Measurements from ENCODE around the genes PPP1R9B, MYCBPAP and CACNA1G.

- CAGE, long polyA plus RNA, result no peak
These were observed 2.3 kb downstream of the PPP1R9B start for GRCh38 chr17:50148248-50148427.

- CAGE, long polyA plus RNA, result no peak
- RRBS, result 0% methylated on average over 2 of the region's 20 CpGs
These were observed 2.0 kb downstream of the PPP1R9B start for GRCh38 chr17:50148428-50149010.

DNA sequence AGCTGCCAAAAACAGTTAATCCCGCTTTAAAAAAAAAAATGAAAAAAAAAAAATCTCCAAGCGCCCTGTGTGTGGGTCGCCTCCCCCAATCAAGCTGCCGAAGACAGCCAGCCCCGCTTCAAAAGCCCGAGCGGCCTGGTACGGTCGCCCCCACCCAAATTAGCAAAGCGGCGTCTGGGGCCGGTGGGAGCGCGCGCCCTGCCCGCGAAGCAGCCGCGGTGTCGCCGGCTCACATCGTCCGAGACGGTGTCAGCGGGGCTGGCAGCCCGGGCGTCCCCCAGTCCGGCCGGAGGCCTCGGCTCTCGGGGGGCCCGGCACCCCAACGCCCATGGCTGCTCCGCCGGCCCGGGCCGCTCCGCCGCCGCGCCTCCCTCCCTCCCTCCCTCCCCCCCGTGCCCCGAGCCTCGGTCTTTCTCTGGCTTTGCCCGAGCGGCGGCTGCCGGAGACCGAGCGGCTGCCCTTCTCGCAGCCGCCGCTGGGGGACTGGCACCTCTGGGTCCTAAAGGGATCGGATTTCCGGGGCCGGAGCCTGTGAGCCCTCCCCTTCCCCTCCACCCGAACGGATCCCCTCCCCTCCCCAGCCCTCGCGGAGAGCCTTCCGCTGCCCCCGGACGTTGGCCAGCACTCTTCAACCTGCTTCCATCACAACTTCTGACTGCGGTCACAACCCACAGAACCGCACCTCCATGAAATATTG, at the start of gene PPP1R9B:
Gene PPP1R9B (minus strand): TSS at position 27 of the 697 bp plus-strand sequence.
- CAGE, long polyA plus RNA, result no peak
- RRBS, result 2% methylated on average over 38 of the region's 65 CpGs

DNA sequence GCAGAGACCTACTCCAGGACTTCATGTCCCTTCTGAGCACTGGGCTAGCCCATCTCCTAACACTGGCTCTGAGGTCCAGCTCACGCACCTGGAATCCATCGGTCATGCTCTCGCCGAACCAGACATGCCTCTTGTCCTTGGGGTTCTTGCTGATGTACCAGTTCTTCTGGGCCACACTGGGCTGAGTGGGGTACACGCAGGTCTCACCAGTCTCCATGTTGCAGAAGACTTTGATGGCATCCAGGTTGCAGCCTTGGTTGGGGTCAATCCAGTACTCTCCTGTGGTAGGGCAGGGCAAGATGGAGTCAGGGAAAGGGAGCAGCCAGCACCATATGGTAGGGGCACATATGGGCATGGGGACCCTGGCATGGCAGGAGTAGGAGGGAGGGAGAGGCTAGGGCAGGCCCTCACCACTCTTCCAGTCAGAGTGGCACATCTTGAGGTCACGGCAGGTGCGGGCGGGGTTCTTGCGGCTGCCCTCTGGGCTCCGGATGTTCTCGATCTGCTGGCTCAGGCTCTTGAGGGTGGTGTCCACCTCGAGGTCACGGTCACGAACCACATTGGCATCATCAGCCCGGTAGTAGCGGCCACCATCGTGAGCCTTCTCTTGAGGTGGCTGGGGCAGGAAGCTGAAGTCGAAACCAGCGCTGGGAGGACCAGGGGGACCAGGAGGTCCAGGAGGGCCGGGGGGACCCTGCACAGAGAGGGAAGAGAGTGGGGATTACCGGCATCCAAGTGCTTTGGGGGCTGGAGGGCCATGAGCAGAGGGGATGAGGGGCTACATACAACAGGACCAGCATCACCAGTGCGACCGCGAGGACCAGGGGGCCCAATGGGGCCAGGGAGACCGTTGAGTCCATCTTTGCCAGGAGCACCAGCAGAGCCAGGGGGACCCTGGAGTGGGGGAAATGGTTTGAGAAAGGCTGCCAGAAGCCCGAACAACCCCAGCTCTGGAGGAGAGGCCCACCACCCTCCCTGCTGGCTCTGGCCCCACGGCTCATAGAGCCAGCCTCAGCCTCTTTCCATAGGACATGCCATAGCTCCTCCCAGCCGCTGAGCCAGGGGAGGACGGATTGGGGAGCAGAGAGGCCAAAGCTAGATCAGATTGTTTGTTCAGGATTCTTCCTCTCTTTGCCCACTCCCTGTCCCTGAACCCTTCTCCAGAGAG, 14.8 kb downstream of the COL1A1 start:
- CAGE, long polyA plus RNA, result no peak
- RRBS, result 12% methylated on average over 8 of the region's 29 CpGs

- CAGE, long polyA plus RNA, result no peak
- RRBS, result no CpG with 5 or more reads among the region's 8 CpGs
These were observed 4.0 kb upstream of the COL1A1 start for GRCh38 chr17:50205347-50205922.

GRCh38 chr17:50210775-50211327, 9.4 kb upstream of the COL1A1 start:
- CAGE, long polyA plus RNA, result no peak
- RRBS, result no CpG with 5 or more reads among the region's 10 CpGs

GRCh38 chr17:50263430-50264002, 10.8 kb upstream of the TMEM92 start:
- CAGE, long polyA plus RNA, result no peak
- RRBS, result no CpG with 5 or more reads among the region's 5 CpGs

GRCh38 chr17:50289338-50289676, 15.0 kb downstream of the TMEM92 start:
- CAGE, long polyA plus RNA, result no peak
- RRBS, result no CpG with 5 or more reads among the region's 3 CpGs

DNA sequence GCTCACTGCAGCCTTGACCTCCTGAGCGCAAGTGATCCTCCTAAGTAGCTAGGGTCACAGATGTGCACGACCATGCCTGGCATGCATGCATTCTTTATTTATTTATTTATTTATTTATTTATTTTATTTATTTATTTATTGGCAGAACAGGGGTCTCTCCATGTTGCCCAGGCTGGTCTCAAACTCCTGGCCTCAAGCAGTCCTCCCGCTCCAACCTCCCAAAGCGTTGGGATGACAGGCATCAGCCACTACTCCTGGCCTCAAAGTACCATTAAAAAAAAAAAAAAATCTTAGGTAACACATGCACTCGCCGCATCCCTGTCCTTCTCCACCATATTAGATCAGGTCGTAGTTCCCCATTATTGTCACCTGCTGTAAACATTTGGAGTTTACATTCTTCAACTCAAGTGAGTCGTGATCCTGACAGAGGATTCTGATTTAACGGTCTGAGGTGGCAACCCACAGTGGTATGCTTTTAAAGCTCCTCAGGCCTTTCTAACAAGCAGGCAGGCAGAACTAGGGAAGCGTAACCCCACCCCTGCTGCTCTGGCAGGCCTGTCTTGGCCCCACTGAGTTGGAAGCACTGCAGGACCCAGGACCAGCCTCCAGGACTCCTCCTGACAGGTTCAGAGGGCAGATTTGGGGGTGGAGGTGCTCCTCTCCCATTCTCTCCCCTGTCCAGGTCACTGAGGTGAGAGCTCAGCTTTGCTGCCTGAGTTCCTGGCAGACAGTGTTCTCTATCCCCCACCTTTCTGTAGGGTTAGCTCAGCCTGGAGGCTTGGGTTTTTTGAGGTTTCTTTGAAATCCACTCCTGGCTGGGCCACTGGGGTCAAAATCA, 9.9 kb downstream of the MRPL27 start:
- CAGE, long polyA plus RNA, result no peak
- RRBS, result no CpG with 5 or more reads among the region's 10 CpGs

DNA sequence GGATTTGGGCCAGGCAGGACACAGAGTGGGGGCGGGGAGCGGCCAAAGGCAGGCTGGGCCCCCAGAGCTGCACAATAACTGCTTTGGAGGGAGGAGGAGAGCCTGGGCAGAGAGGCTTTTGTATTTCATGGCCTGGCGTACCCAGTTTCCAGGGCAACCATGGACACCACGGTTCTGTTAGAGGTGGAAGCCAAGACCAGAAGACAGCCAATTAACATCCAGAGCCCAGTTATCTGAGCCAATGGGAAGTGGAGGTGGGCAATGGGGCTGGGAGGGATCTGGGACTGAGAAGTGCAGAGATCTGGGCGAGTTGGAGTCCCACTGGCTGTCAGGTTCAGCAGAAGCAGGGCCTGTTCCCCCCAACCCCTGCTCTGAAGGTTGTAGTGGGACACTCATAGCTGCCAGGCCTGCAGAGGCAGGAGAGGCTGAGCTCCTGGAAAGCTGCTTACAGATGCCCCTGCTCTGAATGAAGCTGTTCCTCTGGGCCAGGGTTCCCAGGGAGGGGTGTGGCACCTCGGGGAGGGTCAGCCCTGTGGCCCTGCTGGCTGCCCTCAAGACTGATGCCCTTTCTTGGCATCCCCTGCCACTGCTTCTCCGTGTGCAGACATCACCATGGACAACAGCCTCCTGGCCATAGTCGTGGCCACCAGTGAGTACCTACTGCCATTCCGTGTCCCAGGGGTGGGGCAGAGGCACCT, 9.2 kb downstream of the MRPL27 start:
- CAGE, long polyA plus RNA, result no peak
- RRBS, result no CpG with 5 or more reads among the region's 9 CpGs

DNA sequence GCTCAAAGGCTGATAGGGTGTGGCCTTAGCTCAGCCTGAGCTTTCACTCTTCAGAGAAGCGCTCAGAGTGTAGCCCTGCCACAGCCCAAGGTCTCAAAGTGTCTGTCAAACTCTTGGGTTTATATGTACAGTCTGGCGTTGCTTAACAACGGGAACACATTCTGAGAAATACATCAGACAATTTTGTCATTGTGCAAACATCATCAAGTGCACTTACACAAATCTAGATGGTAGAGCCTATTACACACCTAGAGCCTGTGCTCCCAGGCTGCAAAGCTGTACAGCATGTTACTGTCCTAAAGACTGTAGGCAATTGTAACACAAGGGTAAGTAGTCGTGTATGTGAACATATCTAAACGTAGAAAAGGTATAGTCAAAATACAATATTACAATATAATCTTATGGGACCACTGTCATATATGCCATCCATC, 20.8 kb downstream of the CHAD start:
- CAGE, long polyA plus RNA, result no peak
- RRBS, result no CpG with 5 or more reads among the region's 5 CpGs

DNA sequence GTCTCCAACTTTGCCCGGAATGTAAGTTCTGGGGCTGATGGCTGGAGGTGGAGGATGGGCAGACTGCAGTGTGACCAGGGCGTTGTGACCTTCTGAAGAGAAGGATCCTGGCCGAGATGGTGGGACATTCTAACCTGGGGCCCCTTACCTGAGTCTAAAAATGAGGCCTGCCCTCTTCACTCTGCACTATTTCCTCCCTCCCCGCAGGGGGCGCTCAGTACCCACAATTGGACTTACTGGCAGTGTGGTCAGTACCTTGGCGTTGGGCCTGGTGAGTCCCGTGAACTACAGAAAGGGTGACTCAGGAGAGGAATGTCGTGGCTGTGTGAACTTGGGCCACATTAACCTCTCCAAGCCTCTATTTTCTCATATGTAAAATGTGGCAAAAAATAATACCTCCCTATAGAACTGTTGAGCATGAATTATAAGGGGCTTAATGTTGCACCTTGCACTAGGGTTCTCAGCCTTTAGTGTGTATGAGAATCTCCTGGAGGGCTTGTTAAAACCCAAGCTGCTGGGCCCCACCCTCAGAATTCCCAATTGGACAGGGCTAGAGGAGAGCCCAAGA, 3.9 kb downstream of the RSAD1 start:
- CAGE, long polyA plus RNA, result no peak
- RRBS, result 44% methylated on average over 1 of the region's 8 CpGs

DNA sequence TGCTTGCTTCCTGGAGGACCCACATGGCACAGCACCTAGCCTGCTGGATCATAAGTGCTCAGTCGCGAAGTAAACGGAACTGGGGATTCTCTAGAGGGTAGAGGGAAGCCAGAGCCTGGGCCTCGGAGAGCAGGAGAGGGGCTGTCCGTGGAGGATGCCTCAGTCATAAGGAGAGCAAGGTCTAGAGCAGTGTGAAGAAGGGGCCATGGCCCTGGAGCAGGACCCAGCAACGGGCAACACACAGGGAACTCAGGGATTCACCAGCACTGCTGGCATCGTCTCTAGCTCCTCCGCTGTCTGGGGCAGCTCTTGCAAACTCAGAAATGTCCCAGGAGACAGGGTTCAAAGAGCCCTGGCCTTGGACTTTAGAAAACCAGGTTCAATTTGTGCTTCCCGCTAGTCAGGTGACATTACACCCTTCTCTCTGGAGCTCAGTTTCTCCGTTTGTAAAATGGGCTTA, 2.1 kb upstream of the MYCBPAP start:
- CAGE, long polyA plus RNA, result no peak
- RRBS, result no CpG with 5 or more reads among the region's 10 CpGs

- CAGE, long polyA plus RNA, result no peak
- RRBS, result 3% methylated on average over 37 of the region's 91 CpGs
These were observed at the start of gene MYCBPAP for GRCh38 chr17:50507608-50508922. TSS of gene MYCBPAP (plus strand) at chr17:50508439.

- CAGE, long polyA plus RNA, result no peak
- RRBS, result no CpG with 5 or more reads among the region's 25 CpGs
These were observed 1.1 kb downstream of the EPN3 start for GRCh38 chr17:50533409-50534268.

- CAGE, long polyA plus RNA, result no peak
- RRBS, result 28% methylated on average over 4 of the region's 20 CpGs
These were observed 1.8 kb downstream of the EPN3 start for GRCh38 chr17:50534269-50534842.

DNA sequence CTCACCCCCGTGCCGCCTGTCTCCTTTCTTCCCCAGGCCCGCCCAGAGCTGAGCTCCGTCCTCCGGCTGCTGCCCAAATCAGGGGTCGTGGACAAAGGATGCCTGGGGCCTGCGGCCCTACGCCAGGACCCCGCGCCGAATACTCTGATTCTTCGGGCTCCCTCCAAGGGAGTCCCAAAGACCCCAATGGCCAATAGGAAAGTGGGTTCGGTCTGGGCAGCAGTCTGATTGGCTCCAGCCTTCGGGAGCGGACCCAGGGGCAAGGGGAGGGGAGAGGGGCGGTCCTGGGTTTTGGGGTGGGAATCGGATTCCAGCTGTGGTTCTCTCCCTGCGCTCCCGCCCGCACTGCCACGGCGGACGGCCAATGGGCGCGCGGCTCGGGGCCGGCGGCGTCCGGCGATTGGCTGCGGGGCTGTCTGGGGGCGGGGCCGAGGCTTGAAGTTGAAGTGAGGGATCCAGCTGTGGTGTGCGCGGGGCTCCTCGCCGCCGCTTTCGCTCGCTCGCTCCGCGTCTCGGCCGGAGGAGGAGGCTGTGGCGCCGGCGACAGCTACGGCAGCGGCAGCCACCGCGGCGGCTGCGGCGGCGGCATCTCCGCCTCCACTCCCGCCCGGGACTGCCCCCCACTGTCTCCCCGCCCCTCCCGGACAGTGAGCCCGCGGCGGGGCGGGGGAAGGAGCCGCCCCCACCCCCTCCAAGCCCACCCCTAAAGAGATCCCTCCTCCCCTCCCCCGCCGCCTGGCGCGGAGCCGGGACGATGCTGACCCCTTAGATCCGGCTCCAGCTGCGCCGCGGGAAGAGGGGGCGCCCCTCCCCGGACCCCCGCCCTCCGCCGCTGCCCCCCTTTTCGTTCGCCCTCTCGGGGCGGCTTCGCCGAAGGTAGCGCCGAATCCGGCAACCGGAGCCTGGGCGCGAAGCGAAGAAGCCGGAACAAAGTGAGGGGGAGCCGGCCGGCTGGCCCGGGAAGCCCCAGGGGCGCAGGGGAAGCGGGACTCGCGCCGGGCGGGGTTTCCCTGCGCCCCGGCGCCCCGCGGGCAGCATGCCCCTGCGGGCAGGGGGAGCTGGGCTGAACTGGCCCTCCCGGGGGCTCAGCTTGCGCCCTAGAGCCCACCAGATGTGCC, at the start of gene CACNA1G:
Gene CACNA1G (plus strand): TSS at position 467 of the 1,118 bp plus-strand sequence.
- CAGE, long polyA plus RNA, result no peak
- RRBS, result 1% methylated on average over 53 of the region's 114 CpGs

DNA sequence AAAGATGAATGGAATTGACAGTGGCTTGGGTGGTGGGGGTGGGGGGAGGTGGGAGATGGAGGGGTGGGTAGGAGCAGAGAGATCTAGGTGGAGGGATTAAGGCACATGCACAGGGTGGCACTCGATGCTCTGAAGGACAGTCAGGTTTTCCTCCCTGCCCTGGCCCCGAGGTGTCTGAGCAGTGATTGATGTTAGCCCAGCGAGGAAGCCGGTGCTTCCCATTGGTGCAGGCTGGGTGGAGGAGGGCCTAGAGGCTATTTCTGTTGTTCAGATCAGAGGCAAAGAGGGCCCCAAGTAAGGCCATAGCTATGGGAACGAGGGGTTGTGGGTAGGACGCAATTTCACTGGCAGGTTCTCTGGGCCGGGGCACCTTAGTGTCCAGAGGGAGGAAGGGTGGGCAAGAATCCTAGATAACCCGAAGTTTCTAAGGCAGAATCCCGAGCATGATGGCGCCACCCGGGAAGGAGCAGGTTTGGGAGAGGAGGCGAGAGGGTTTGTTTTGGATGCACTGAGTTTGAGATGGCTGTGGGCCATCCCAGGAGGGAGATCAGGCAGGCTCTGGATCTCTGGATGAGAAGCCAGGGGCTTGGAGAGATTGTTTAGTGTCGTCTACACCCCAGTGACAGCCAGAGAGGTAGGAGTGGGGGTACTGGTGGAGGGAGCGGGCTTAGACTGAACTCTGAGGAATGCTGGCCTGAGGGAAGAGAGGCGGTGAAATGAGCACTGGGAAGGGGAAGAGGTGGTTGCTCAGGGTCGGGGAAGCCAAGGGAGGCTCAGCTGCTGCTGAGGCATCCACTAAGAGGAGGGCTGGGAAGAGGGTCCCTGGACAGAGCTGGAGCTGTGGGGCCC, 23.3 kb downstream of the CACNA1G start:
- CAGE, long polyA plus RNA, result no peak
- RRBS, result 54% methylated on average over 4 of the region's 16 CpGs

GRCh38 chr17:50656757-50657372, 22.2 kb downstream of the ABCC3 start:
- CAGE, long polyA plus RNA, result no peak
- RRBS, result no CpG with 5 or more reads among the region's 9 CpGs

- CAGE, long polyA plus RNA, result no peak
- RRBS, result no CpG with 5 or more reads among the region's 12 CpGs
These were observed 23.1 kb downstream of the ABCC3 start for GRCh38 chr17:50657575-50658320.